Neuron (in vitro differentiated cells): Measurements from ENCODE around the genes TOPBP1, RAB6B and RYK.

DNA sequence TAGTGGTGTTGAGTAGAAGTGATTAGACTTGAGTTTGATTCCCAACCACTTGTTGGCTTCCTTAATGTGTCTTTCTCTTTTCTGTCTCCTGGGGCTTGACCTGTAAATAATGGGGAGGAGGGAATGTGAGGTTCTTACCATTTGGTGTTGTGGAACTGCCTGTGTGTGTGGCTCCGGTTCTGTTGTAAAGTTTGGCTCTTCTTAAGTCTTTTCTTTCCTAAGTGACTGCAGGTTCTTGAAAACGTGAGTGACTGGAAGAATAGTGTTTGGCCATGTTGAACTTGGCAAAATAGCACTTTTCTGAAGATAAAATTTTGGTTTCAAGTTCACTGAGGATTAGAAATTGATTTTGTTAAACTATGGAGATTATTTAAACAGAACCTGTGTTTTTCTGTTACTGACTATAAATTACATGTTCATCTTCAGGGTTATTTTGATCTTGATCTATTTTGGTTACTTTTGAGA, 2.8 kb downstream of the CDV3 start:
- PRO-cap: no peak

- PRO-cap: bidirectional peak, plus-strand start at chr3:133662024, minus-strand start at chr3:133661921
Measured at GRCh38 chr3:133660994-133662284, at the start of gene TOPBP1. TSS of gene TOPBP1 (minus strand) at chr3:133661941.

- PRO-cap: no peak
Measured at GRCh38 chr3:133732324-133732566, 13.9 kb upstream of the TF start.

- PRO-cap: bidirectional peak, plus-strand start at chr3:133895328, minus-strand start at chr3:133895056; bidirectional peak, plus-strand start at chr3:133895899, minus-strand start at chr3:133895507; bidirectional peak, plus-strand start at chr3:133896165, minus-strand start at chr3:133896198
Measured at GRCh38 chr3:133895115-133896391, at the start of gene RAB6B. TSS of gene RAB6B (minus strand) at chr3:133895882.

DNA sequence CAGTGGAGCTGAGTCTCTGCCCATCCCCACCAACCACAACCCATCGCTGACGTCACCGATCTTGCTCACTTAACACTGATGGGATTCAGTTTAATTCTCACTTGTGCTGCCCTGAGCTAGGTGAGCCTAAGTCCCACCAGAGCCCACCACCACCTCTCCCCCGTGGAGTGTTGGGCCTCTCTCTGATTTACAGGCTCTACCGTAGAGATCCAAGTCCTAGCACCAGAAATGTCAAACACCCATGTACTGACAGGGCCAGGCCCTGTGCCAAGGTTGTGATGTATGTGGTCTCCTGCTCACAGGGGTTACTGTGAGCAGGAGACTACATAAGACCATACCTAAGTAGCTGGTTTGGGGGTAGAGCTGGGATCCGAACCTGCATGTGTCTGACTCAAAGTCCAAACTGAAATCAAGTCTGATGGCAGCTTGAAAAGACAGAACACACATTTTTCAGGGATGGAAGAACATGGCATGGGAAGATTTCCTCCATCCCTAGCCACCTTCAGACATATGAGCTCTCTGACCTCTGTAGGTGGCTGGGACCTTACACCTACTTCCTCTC, 61.5 kb upstream of the RAB6B start:
- PRO-cap: no peak

GRCh38 chr3:134175474-134175855, 75.2 kb downstream of the RYK start:
- PRO-cap: no peak

DNA sequence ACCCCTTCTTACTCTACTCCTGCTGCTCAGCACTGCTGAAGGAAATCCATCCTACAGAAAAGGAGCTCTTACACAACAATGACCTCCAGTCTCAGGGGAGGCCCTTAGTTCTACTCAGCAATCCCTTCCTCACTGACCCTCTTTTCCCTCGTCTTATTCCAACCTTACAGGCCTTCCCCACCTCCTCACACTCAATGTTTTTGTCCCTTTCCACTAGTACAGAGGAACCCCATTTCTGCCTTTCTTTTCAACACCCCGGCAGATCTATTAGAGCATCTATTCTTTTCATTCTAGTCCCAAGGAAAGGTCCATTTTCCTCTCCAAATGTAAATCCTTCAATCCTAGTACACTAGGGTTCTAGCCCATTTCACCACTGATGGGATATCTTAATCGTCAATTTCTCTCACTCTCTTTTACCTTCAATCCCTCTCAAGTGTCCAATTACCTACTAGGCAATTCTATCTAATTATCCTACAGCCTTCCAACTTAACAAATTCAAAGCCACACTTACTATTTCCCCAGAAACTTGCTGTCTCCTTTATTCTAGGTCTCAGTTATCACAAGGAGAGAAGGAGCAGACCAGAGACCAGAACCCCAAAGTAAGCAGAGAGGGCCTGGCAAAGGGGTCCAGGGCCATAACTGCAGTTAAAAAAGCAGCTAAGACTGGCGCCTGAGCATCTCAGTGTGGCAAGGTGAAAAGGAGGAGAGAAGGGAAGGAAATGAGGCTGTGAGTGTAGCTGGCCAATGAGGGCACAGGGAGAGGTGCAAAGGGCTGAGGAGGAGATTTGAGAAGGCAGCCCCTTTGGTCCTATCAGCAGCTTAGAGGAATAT, 35.9 kb downstream of the RYK start:
- PRO-cap: no peak

DNA sequence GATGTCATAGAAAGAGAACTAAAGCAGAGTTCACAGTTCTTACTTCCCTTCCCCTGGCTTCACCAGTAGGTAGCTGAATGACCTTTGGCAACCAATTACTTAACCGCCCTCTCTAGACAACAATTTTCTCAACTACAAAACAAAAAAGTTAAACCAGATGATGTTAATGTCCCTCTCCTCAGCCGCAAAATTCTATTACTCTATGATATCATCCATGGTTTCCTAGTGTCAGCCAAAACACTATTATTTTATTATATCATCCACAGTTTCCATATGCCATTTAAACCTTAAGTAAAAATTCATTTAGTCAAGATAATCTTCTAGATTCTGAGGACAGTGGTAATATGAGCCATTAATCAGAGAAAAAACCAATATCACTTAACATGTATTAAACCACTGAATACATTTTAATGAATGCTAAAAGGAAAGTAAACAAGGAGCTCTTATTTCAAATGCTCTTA, 13.1 kb downstream of the RYK start:
- PRO-cap: no peak

- PRO-cap: no peak
Measured at GRCh38 chr3:134242705-134242965, 8.0 kb downstream of the RYK start.

- PRO-cap: bidirectional peak, plus-strand start at chr3:134250957, minus-strand start at chr3:134250793
Measured at GRCh38 chr3:134250727-134251294, at the start of gene RYK. TSS of gene RYK (minus strand) at chr3:134250859.

- PRO-cap: no peak
Measured at GRCh38 chr3:134313210-134314312, 60.7 kb downstream of the AMOTL2 start.

GRCh38 chr3:134353944-134354627, 20.2 kb downstream of the AMOTL2 start:
- PRO-cap: no peak

DNA sequence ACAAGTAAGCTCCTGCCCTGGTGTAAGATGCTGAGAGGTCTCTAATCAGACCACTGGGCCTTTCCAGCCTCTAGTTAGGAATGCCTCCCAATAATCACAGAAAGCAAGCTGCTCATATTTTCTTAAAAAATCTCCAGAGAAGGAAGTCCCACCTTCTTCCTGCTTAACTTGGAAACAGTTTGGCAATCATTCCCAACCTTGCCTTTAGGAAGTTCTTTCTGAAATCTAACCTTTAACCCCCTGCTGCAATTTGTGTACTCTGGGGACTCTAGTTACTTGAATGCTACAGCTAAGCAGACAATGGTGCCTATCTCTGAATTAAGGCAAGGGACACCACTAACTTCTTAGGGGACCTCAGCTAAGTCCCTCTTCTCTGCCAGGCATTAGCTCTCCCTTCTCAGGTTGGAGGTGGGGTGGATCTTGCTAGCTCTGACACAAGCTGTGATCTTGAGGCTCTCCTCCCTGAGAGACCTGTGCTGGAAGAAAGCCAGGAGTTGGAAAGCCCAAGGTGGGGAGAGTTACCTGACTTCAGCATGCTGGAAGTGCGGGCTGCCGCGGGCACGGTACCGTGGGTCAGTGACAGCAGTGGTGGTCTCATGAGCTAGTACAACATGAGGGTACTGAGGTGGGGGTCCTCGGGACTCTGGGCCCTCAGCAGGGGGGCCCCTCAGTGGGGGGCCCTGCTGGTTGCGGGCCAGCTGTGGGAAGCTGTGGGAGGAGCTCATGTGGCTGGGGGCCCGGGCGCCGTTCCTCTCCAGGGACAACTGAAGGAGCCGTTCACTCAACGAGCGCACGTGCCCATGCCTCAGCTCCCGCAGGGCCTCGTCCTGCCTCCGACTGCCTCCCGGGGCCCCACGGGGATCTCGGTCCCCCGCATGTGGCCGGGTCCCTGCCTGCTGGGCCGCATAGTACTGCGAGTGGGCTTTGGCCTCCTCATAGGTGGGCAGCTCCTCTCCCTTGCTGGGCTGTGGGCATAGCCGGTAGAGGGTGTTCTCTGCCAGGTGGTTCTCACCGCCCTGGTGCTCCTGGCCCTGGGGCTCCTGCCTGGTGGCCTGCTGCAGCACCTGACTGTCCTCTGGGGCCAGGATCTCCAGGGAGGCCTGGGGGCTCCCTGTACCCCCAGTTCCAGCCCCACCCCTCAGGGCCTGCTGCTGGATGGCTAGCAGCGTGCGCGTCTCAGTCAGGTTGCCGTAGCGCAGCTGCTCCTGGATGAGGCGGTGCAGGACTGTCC, 3.7 kb downstream of the AMOTL2 start:
- PRO-cap: no peak

DNA sequence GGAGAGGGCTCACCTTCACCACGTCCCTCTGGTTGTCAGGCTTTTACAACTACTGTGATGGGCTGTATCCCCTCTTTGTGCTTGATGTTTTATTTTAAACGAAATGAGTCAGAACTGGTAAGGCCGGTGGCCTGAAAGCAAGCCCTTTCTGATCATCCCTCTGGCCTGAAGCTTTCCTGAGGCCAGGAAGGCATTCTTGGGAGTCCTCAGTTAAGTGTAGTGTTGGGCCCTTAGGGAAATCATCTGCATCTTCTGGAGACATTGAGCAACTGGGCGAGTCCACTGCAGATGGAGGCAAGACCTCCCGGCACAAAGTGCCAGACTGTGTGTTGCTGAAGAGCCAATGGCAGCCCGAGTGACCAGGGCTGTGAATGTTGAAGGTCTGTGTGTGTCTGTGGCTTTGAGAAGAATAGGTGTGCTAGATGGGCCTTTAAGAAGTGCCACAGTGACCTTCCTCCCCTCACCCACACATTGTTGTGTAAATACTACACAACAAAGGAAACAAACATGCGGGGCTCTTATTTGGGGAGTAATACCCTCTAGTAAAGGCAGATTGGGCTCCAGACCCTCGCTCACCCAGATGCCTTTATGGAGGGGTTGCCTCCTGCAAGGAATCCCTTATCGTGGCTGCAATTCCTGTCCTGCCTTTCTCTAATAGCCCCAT, 33.1 kb upstream of the AMOTL2 start:
- PRO-cap: bidirectional peak, plus-strand start at position 287 of the sequence, minus-strand start at position 56 of the sequence; unidirectional peak, minus-strand start at position 411 of the sequence

- PRO-cap: bidirectional peak, plus-strand start at chr3:134487590, minus-strand start at chr3:134487575
Measured at GRCh38 chr3:134487236-134487972, 1.5 kb downstream of the CEP63 start.

GRCh38 chr3:134659655-134660016, 8.8 kb upstream of the KY start:
- PRO-cap: no peak

DNA sequence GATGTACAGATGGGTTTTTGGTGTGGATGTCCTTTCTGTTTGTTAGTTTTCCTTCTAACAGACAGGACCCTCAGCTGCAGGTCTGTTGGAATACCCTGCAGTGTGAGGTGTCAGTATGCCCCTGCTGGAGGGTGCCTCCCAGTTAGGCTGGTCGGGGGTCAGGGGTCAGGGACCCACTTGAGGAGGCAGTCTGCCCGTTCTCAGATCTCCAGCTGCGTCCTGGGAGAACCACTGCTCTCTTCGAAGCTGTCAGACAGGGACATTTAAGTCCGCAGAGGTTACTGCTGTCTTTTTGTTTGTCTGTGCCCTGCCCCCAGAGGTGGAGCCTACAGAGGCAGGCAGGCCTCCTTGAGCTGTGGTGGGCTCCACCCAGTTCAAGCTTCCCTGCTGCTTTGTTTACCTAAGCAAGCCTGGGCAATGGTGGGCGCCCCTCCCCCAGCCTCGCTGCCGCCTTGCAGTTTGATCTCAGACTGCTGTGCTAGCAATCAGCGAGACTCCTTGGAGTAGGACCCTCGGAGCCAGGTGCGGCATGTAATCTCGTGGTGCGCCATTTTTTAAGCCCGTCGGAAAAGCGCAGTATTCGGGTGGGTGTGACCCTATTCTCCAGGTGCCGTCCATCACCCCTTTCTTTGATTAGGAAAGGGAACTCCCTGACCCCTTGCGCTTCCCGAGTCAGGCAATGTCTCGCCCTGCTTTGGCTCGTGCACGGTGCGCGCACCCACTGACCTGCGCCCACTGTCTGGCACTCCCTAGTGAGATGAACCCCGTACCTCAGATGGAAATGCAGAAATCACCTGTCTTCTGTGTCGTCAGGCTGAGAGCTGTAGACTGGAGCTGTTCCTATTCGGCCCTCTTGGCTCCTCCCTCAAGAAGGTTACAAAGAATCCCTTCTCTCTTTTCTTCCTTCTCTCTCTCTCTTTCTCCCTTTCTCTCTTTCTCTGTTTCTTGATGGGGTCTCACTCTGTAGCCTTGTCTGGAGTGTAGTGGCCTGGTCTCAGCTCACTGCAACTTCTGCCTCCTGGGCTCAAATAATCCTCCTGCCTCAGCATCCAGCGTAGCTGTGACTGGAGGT, 235.7 kb downstream of the EPHB1 start:
- PRO-cap: bidirectional peak, plus-strand start at position 481 of the sequence, minus-strand start at position 265 of the sequence

GRCh38 chr3:135150371-135150885, 355.4 kb downstream of the EPHB1 start:
- PRO-cap: no peak

DNA sequence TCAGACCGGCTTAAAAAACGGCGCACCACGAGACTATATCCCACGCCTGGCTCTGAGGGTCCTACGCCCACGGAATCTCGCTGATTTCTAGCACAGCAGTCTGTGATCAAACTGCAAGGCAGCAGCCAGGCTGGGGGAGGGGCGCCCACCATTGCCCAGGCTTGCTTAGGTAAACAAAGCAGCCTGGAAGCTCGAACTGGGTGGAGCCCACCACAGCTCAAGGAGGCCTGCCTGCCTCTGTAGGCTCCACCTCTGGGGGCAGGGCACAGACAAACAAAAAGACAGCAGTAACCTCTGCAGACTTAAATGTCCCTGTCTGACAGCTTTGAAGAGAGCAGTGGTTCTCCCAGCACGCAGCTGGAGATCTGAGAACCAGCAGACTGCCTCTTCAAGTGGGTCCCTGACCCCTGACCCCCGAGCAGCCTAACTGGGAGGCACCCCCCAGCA, 306.6 kb upstream of the PPP2R3A start:
- PRO-cap: bidirectional peak, plus-strand start at position 305 of the sequence, minus-strand start at position 89 of the sequence

- PRO-cap: no peak
Measured at GRCh38 chr3:136103249-136103754, 92.8 kb downstream of the MSL2 start.